ENCODE results near the genes RAB5B and MYL6B.

DNA sequence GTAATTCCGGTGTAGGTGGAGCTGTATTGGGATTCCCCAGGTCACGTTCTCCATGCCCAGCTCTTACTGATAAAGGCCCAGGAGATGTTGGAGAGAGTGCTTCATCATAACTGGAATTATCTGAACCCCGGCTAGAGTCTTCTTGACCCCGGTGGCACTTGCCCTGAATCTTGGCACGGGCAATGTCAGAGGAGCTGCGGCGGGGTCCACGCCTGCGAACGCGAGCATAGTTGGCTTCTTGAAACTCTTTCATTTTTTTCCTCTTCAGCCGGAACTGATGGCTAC is 11.6 kb downstream of the OR6C65 start:
- PRO-cap, result no peak

GRCh38 chr12:55626114-55626566 is 10.6 kb upstream of the OR10P1 start:
- PRO-cap, result no peak

DNA sequence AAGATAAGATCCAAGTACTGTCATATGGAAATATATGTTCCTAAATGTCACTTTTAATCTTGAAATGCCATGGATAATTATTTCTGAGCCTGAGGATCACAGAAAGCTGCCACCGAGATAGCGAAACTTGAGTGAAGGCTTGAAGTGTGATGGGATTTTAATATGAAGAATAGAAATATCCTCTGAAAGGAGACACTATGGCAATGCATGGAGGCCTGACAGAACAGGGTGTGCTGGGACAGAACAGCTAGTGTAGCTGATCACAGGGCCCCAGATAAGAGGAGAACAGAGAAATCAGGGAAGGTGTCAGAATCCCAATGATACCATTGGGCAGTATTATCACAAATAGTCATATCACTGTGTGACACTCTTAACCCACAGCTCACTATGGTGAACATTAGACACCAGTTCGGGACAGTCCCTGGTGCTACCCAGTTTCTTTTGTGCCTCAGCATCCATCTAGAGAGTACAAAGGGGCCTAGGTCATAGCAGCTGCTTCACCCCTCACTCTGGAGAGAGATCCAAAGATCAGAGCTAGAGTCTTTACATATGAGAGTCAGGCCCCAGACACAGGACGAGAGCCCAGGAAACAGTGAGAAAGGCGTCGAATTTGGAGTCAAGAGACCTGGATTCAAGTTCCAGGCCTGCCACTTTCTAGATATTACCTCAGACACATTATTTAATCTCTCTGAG is 498 bp upstream of the OR10P1 start:
- PRO-cap, result no peak

DNA sequence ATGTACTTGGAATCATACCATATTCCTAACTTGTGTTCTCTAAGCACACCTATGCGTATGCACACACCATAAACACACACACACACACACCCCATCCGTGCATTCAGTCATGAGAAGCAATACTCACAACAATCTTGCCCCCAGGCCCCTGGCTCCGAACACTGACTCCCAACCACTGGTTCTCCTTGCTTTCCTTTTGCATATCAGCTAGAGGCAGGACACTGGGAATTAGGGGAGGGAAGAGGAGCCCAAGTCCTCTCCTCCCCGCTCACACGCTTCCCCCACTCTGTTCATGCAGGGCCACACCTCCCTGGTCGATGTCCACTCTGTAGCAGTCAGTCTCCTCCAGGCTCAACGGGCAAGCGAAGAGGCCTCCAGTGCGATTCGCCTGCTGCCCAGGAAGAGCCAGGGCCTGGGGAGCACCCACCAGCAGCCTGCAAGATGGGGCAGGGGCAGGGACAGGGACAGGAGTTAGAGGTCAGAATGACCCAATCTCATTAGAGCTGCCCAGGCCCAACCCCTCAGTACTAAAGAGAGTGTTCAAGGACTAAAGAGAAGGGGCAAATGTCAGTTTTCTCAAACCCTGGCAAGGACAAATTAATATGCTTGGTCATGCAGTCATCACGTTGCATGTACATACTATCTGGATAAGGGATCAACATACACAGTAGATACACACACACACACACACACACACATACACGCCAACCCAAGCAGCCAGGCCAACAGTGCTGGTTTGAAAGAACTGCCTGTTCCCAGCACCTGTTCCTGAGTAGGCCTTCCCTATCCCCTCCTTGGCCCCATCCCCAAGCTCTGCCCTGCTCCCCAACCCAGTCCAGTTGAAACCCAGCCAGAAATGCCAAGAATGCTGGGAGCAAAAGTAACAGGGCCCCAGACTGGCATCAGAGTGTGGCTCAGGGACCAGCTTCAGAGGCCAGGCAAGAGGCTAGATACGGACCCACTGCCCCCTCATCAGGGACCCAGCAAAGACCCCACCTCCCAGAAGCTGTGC is 4.7 kb downstream of the ITGA7 start:
- PRO-cap, result no peak

DNA sequence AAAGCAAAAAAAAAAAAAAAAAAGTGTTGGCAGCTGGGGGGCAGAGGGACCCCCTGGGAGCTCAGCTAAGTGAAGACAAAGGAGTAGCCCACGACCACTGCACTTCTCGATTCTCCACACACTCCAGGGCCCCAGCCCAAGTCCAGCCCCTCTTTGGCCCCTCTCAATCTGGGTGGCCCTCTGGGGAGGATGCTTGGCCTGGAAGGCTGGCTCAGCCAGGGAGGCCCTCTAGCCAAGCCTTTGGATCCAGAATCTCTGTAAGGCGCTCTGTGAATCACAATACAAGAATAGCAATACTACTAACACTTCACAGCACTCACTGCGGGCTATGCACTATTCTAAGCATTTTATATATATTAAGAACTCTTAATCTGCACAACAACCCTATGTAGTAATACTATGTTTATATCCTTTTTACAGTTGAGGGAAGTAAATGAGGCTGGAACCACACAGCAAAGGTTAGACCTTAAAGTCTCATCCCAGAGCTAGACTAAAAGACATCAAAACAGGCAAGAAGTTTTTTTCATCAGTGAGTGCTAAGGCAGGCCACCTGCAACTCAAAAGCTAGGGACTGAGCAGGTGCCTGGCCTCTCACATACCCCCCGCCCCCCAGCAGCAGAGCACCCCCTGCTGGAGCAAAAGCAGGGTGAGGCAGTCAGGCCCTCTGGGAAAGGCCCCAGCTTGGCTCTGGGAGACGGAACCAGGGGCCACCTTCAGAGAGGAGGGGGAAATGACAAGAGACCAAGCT is 2.2 kb downstream of the ITGA7 start:
- PRO-cap, result no peak

DNA sequence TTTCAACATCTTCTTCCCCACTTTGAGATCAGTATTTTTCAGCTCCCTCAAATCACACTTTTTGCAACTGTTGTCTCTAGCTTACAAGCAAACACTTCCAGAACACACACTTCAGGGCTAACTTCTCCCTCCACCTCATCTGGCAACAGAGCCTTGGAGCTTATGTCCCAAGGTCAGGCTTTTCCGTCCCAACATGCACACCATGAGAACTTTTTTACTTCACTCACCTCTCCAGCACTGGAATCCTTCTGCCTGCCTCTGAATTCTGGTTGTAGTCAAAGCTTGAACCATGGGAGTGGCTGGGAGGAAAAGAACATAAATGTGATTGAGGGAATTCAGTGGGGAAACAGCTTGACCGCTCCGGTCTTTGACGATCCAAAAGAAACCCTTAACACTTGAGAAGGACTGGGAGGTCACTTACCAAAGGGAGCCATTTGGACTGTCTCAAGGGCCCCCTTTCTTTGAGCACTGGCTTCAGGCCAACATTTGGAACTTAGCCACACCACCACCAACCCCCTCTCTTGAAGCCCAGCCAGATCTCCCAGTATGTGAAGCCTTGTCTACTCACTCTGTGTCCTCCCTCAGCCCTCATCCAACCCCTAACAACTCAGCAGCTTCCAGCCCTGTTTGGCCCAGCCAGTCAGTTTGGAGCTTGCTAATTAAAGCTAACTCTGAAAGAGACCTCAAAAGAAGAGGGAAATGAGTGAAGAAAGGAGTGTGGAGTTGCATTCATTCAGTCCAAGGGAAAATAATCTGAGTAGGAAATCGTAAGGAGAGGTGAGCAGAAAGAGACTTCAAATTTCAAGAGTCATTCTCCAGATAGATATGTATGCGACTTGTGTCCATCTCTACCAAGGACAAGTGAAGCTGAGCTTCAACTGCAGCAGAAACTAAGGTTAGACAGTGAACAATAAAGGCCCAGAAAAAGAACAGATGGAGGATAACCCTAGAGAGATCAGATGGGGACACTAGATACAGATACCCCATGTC is 3.7 kb upstream of the BLOC1S1 start:
- PRO-cap, result no peak

DNA sequence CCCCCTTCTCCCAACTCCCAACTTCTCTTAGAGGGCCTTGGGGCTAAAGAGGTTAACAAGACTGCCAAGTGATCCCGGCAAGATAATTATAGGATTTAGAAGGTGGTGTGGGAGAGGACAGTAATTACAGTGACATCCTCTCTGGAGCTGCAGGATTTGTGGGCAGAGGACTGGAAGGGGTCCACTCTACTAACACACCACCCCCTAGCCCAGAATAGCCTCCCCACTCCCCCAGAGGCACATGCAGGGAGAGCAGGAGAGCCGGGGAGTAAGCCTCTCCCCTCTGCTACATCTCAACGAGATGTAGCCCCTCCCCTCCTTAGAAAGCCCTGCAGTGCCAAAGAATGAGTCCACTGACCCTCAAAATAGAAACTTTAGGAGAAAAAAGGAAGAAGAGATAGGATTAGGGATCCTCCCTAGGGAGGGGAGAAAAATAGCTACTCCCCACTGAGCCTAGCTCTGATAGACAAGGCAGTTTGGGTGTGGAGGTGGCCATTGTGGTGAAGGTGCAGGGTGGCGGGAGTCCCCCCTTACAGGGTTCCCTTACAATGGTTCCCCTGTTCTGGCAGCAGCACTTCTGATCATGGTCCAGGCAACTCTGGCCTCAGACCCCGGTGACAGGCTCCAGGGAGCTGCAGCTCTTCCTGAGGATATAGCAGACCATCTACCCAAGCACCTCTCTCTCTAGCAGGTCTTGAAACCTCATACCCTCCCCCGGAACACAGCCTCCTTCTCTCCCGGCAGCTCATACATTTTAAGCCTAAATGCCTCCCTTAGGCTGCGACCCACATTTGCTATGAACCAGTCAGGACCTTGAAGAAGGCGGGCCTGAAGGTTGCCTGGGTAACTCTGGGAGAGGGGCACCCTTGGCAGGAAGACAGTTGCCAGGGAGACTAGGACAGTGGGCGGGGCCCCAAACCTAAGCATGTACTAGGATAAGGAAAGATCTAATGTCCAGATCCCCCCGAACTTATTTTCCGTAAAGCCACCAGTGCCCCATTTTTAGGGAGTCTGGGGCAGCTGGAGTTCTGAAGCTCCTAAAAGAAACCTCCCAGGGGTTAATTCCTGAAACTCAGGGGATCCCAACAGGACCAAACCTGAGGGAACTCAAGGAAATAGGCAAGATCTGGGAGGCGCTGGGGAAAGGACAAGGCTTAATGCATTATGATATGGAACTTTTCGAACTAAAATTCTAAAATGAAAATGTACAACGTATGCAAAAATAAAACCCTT is 4.8 kb upstream of the GDF11 start:
- PRO-cap, result no peak

GRCh38 chr12:55743239-55744298 is 647 bp downstream of the GDF11 start:
- PRO-cap, result no peak

DNA sequence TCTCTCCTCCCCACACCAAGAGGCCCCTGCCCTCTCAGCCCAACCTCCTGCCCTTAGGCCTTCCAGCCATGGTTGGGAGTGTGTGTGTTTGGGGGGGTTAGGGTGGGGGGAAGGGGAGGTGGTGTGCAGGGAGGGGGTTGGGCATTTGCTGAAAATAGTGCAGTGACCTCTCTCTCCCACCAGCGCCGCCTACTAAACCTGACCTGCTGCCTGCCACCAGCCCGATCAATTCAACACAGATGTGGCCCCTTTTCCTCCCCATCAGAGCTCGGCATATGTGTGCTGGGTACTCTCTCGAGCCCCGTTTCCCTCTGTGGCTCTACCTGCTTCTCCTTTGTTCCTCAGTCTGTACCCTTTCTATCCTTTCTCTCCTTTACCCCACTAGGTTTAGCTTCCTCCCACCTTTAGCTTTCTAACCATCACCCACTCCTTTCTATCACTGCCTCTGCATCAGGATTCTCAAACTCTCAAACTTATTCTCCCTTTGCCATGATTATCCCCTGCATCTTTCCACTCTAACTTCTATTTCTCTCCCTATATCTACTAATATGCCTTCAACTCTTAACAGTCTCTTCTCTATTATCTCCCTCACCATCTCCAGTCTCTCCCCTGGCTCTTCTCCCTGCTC is 3.1 kb downstream of the GDF11 start:
- PRO-cap, result no peak

DNA sequence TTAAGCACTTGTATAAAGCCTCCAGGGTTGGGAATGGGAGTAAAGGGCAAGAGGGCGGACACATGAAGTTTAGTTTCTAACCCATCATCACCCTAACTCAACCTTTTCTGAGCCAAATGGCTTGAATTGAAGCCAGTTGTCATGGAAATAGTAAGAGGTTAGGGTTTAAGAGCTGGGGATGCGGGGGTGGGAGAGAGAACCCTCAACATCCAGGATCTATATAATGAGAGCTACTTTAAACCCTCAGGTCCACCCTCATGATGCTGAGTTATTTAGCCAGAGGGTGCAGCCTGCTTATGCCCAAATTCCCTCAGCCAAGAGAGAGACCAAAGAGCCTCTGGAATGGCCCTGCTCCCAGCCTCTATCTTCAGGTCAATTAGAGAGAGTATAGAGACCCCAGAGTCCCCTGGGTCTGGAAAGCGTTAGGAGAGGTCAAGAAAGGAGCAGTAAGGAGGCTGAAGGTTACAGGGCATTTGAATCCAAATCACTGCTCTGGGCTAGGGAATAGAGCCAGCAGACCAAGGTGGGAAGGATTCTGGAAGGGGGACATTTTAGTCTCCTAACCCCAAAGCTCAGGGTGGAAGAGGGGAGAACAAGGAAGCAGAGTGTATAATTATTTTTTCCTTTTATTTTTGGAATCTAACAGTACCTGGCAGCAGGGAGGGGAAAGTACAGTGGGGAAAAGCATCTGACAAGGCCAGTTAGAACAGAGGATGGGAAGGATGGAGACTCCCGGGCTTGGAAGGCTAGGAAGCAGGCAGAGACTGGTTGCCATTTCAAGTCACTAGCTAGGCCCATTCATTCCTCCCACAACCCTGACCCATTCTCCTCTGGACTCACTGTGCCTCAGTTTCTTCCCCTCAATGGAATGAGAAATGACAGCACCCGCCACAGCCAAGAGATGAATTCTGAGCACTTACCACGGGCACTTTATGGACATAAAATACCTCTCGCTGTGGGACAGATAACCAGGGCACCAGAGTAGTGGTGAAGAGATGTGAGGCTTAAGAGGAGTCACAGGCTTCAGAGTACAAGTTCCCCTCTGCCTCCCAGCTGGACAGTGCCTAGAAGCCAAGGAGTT is 8.0 kb downstream of the GDF11 start:
- PRO-cap, result no peak

GRCh38 chr12:55938764-55939614 is 8.0 kb downstream of the DGKA start:
- PRO-cap, result no peak

- PRO-cap, result bidirectional peak, plus-strand start at chr12:55974101, minus-strand start at chr12:55973725
Measured at GRCh38 chr12:55973891-55974750, at the start of gene RAB5B. RAB5B (plus strand) TSS chr12:55974078.

DNA sequence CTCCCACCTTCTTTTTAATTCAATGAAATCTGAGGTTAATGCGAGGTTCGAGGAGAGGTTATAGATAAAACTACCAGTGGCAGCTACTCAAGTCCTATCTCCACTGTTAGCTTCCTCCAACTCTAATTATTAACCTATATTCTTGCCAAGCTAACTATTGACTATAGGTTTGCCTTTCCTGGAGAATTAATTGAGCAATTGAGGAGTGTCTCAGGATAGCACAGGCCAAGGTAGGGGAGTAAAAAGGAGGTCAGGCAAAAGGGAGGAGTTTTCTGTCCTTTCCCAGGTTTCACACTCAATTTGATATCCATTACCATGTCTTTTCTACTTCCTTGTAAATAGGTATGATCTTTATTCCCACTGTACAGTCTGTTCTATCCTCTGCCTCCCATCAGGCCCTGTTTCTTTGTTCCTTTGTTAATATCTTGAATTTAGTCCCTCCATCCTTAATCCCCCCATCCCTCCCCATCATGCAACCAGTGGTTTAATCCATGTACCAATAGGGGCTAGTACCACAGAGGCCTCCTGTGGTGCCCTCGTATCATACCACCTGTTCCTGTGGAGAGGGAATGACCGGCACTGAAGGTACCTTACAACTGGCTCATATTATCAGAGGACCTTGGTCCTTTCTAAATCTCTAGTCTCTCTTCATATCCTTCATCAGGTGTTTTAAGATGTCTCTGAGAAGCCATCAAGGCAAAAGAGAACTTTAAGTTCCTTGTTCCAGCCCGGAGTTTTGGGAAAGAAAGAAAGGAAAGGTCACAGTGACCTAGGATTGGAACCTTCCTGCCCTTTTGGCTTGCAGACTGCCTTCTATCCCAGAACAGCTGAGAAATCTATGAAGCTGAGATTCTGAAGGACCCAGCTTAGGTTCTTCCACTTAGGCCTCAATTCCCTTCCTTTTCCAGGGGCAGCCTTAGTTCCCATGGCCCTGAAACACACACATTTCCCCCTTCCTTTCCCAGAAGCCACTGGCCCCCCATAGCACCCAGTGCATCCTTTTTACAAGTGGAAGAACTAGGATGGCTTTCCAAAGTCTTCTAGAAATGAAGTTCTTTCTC is 3.5 kb upstream of the SUOX start:
- PRO-cap, result no peak

DNA sequence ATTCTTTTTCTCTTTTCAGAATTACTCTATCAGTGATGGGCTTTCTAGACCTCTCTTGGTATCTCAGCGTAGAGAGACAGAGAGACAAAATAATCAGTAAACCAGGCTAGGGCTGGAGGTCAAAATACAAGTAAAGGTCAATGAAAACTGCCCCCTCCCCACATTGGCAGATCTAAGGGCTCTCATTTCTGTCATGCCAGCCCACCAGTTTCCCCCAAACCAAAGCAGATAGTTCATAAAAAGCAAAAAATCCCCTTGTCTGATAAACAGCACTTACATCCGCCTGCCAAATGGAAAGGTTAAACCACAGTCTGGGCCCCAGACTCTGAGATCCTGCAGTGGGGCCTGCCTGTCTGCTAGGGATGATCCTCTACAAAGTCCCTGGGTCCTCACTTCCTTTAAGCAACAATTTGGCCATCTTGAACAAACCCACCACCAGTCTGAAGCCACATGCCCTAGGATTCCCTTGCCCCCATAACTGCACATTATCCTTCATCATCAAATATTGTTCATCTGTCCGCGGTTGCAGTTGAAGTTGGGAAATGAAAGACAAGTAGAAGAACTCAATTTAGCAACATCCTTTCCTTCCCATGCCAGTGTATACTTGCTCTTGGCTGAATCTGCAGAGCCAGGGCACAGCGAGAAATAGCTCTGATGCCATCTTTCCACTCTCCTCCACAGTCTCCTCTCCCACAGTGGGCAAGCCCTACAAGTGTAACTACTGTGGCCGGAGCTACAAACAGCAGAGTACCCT is 9.7 kb upstream of the RPS26 start:
- PRO-cap, result no peak

DNA sequence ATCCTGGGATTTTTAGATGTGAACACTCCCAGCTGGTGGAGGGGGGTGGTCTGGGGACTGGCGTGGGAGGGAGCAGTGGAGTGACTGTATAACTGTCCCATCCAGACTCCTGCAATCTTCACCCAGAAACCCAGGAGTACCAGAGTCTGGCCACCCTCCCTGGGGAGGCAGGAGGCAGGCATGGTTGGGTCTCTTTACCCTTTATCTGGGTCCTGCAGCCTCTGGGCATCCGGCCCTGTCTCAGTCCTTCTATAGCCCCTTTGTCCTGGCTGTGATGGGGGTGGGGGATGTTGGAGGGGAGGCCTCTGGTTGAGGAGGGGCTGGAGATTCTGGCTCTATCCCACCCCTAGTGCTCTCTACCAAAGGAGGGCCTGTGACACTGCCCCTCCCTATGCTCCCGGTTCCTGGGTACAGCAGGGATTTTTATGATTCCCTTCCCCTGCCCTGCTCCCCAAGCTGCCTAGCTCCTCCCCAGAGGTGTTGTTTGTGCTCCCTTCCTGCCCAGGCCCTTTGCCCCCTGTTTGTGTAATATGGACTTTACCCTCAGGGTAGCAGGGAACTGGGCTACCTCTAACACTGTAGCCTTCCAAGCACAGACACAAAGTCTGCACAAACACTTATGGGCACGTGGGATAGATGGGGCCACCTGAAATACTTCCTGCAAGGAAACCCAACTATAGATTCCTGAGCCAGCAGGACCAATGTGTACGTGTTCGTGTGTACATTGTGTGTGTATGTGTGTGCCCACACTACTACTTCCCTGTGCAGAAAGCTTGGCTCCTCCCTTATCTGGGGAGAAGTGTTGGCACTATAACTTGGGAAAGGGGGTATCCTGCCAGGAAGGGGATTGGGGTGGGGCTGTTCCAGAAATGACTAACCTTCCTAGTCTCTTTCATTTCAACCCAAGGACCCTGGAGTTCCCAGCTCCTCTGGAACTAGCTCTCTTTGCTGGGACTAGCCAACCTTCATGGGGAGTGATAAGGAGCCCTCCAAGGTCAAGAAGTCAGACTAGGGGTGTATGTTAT is 1.8 kb downstream of the ERBB3 start:
- PRO-cap, result no peak

- PRO-cap, result no peak
Measured at GRCh38 chr12:56104854-56105547, 642 bp downstream of the PA2G4 start.

GRCh38 chr12:56119257-56119839 is 1.3 kb downstream of the ZC3H10 start:
- PRO-cap, result no peak

DNA sequence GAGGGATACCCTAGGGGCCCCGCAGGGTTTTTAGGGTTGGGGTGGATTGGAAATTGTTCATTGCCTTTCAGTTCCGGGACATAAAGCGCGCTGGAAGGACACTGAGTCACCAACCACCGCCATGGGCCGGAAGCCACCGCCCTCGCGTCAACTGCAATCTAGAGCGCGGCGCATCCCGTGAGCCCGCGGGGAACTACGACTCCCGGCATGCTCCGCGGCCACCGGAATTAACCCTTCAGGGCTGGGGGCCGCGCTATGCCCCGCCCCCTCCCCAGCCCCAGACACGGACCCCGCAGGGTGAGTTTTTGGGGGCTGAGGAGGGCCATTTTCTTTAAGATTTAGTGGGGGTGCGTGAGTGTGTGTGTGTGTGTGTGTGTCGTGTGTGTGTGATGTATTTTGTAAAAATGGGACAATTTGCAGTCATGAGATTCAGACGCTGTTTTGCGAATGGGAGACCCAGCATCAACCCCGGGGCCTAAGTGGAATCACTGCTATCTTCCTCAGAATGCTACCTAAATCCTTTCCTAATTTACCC is at the start of gene MYL6B:
MYL6B (plus strand) TSS at position 253 of the 535 bp plus-strand sequence.
- PRO-cap, result bidirectional peak, plus-strand start at position 265 of the sequence, minus-strand start at position 149 of the sequence

DNA sequence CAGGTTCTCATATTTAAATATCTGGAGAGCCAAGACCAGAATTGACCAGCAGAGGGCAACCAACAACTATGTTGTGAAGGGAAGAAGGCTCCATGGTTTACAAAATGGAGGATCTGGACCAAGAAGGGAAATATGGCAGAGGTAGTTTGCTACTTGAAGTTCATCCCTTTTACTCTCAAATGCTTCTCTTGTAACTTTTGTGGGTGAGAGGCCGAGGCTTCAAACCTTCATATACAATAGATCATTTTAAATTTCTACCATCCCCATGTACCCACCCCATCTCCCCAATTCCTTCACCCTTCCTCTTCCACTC is 3.8 kb upstream of the SMARCC2 start:
- PRO-cap, result no peak

DNA sequence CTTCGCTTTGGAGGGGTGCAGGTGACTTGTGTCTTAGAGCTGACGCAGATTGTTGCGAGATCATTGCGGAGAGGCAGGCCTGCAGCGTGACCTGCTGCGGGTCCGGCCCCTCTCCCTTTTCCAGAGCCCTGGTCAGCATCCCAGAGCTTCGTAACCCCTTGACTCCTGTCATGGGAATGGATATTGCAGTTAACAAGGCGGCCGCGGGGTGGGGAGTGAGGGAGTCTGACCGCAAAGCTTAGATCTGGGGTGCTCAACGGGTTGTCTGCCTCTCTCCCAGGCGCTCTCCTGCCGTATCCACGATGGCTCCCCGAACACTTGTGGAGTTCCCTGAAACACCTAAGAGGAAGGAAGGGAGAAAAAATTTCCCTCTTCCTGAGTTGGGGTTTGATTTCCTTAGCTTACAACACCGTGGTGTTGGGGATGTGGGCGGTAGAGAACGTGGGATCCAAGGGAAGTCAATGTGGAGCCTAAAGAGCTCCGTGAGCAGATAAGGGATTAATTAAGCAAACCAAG is 515 bp upstream of the RNF41 start:
- PRO-cap, result no peak